Aorta (tissue), 1 donor: ENCODE measurements around the genes HOXA5 and HOXA6.

GRCh38 chr7:26658642-26658999 lies 205.8 kb downstream of the SKAP2 start:
- PRO-cap = no peak

DNA sequence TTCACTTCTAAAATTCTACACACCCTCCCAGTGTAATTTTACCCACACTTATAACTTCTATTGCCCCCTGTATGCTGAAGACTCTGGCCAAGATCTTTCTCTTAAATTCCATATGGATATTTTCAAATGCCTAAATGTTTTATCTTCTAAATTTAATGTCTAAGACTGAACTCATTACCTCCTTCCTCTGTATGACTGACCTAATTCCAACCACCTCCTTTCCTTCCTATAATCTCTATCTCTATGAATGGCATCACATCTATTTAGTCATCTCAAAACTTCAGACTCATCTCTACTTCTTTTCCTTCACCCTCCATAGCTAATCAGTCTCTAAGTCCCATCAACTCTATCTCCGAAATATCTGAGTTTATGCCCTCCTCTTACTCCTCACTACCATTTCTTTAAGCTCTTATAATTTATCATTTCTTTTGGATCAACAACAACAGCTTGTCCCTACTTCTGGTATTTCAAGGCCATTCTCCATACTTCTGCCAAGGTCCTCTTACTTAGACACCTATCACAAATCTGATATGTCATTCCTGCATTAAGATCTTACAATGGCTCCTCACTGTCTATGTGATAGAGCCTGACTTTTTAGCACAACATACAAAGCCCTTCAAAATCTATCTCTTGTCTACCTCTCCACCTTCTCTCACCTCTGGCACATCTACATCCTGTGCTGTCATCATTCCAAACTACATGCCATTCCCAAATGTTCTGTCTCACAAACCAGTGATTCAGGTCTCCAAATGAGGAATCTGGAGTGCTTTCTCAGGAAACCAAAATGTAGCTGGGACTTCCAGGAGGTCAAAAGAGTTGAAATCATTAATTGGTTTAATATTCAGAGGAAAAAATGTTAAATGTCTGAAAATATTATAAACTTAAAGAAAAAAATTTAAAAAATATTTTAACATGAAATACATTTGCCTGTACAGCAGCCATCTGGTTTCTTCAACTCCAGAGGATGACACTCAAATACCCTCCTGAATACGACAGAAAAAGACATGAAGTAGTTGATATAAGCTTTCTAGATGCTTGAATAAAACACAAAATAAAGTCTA lies 87.8 kb downstream of the SKAP2 start:
- PRO-cap = no peak

GRCh38 chr7:27113685-27114490 lies 11.4 kb upstream of the HOXA2 start:
- PRO-cap = bidirectional peak, plus-strand start at chr7:27113951, minus-strand start at chr7:27113842; bidirectional peak, plus-strand start at chr7:27114136, minus-strand start at chr7:27114121

GRCh38 chr7:27138291-27139038 lies 5.0 kb downstream of the HOXA5 start:
- PRO-cap = no peak

- PRO-cap = no peak
These were observed 4.3 kb downstream of the HOXA5 start for GRCh38 chr7:27139039-27139708.

DNA sequence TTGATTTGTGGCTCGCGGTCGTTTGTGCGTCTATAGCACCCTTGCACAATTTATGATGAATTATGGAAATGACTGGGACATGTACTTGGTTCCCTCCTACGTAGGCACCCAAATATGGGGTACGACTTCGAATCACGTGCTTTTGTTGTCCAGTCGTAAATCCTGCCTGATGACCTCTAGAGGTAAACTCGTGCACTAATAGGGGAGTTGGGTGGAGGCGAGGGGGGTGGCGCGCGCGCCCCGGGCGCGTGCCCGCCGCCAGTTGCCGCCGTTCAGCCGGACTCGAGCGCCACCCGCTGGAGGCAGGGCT lies at the start of gene HOXA5:
Gene HOXA5, minus strand, starts transcription at position 54 of the 310 bp plus-strand sequence.
- PRO-cap = unidirectional peak, minus-strand start at position 54 of the sequence

DNA sequence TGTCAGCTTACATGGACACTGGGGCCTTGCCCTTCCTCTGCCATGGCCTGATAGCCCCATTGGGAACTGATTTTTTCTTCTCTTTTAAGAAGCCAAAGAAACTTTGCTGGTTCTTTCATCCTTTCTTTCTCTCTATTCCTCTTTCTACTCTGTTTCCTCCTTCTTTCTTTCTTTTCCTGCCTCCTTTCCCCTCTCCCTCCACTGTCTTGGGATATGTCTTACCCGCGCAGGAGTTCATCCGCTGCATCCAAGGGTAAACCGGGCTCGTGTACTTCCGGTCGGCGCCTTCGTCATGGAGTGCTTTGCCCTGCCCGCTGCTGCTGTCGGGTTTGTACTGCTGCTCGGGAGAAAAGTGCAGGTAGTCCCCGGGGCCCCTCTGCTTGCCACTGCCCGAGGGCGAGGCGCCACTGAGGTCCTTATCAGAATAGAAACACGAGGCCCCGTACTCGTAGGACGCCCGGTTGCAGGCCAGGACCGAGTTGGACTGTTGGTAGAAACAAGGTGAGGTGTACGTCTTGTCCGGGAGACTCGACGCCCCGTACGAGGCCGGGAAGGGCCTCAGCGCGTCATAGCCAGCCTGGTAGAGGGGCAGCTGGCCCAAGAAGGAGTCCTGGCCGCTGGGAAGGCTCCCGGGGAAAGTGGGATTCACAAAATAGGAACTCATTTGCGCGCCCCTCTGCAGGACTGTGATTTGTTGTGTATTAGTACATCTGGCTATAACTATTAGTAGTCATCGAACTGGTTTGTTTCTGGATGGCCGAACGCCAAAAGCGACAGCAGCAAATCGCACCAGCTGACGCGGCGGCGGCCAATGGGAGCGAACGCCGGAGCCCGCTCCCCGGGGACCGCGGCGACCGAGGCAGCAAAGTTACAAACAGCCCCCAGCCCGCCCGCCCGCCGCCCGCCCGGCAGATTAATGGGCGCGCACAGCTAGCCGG lies at the start of gene HOXA6:
Gene HOXA6, minus strand, starts transcription at position 689 of the 938 bp plus-strand sequence.
- PRO-cap = no peak

GRCh38 chr7:27155387-27155810 lies 1.1 kb downstream of the HOXA7 start:
- PRO-cap = no peak

DNA sequence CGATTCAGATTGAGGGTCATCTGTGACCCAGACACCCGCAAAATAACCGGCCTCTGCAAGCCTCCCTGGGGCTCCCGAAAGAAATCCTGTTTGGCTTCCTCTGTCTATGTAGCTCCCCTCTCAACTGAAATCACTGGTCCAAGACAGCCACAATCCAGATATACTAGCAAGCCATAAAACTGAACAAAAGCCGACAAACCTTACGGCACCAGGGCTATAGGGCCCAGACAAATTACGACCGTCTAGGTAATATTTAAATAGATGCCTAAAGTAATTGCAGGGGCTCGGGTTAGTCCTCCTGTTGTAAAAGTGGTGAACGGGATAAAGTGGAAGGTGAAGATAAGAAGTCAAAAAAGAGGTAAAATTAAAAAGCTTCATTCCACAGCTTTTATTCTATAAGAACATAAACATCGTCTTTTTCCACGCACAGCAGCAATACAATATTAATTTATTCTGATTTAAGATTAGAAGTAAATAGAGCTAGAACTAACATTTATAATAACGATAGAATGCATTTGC lies 3.8 kb downstream of the HOXA10 start:
- PRO-cap = no peak

DNA sequence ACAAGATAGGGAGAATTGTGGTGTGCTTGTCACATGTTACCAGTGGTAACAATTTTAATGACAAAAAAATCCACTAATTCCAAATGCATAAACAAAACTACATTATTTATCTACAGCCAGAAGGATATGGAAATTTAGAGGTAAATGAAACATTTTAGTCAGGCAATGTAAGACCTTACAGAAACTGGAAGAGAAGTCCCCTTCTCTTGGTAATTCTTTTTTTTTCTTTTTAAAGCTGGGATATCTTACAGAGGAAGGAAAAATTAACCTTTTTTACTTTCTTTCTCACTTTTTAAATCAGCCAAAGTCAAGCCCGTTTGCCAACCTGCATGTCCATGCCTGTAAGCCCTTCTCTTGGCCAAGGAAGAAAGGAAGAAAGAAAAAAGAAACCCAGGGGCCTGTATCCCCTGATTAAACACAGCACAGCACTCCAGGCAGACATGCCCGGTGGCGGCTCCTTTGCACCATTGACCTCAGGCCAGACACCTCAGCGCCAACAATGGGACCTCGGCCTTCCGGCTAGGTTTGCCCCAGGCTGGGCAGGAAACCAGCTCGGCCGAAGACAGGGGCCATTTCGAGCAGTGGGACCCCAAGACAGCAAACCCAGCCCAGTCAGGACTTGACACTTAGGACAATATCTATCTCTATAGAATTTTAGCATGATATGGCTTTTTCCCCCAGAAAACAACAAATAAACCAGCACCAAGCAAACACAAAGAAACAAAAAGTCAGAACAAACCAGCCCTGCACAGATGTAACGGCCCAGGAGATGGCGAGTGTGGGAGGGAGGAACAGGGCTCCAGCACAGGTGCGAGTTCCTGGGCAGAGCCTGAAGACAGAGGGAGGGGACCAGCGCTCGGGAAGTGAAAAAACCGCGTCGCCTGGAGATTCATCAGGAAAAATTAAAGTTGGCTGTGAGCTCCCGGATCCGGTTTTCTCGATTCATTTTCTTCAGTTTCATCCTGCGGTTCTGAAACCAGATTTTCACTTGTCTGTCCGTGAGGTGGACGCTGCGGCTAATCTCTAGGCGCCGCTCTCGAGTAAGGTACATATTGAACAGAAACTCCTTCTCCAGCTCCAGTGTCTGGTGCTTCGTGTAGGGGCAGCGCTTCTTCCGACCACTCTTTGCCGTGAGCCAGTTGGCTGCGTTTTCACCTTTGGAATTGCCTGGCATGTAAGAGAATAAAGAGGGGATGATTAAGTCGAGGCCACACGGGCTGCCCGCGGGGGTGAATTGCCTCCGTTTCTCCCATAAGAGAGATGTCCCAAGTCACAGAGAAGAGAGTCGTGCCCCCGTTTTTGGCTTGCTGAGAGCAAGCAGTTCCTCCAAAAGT lies 2.6 kb downstream of the HOXA10 start:
- PRO-cap = no peak

GRCh38 chr7:27192636-27193454 lies 7.0 kb downstream of the HOXA13 start:
- PRO-cap = no peak

DNA sequence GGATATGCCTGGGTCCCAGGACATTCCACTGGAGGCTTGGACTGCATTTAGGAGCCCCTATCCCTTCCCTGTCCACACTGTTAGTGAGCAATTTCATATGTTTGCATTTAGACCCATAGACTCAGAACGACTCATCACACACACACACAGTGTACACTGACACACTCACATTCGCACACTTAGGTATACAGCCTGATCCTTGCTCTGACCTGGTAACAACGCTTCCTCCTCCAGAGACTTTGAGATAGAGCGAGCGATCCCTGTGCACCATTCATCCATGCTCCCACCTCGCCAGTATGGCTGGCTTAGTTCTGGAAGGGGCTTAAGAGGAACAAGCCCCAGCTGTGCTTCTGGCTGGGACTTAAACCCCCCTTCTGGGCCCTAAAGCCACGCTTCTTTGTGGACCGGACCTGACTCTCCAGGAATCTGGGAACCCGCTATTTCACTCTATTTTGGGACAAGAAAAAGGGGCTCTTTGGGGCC lies 899 bp upstream of the HOXA13 start:
- PRO-cap = no peak

- PRO-cap = no peak
These were observed 199.8 kb downstream of the HIBADH start for GRCh38 chr7:27462855-27463308.

DNA sequence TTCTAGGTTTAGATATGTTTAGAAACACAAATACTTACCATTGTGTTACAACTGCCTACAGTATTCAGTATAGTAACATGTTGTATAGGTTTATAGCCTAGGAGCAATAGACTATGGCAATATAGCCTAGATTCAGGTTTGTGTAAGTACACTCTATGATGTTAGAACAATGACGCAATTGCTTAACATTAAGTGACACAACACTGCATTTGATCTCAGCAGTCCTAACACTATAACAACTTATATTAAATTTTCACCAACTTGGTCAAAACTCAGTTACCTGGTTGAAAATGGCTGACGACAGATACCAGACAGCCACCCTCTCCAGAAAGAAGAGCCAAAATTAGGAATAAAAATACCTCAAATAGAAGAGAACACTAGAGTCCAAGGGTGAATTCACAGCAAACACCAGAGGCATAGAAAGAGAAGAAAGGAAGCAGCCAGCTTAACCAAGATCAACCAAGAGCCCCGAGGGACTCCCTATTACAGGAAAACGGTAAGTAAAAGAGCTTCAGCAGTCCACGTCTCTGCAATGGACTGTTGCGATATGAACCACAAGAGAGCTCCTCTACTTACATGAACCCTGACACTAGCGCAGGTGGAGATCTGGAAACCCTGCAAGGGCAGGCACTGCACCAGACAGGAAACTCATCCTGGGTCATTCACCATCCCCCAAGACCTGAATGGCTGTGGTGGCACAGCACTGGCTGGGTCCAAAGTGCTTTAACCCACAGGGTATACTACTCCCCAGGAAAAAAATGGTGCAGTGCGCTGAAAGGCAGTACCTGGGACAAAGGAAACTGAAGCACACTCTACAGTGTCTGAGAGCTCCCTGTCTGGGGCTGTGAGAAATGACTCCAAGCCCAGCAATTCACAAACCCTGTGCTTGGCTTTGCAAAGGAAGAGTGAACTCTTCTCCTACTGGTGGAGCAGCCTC lies 45.2 kb downstream of the HIBADH start:
- PRO-cap = no peak

- PRO-cap = no peak
These were observed 5.8 kb downstream of the HIBADH start for GRCh38 chr7:27656926-27657339.

DNA sequence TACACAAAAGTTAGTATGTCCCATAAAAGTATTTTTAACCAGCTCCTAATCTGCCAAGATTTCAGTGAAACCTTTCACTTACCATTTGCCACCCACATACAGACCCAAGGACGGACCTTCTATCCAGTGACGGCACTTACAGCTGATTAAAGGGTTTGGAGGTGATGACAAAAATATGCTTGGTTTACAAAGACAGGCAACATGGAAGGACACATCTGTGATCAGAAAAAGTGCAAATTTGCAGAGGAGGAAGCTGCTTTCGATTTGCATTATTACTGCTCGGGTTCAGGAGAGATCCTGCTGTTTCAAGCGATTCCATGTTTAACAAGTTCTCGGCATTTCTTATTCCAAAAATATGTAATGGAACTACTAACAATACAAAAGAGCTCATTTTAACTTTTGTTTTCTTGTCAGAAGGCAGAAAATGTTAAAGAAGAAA lies 109.0 kb downstream of the JAZF1 start:
- PRO-cap = no peak

DNA sequence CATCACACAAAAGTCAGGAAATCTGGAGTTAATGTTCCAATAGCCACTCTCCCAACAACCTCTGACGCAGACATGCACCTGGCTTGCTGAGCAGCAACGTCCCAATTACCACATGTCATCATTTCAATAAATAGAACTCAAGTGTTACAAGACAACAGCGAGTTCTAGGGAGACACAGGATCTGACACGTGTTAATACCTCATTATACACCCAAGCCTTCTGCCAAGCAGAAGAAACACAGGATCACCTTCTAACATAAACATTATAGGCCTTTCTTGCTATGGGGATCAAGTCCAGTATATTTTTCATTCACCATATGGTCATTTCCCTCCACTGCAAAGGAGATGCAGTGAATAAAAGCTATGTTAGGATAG lies 74.3 kb downstream of the JAZF1 start:
- PRO-cap = no peak

DNA sequence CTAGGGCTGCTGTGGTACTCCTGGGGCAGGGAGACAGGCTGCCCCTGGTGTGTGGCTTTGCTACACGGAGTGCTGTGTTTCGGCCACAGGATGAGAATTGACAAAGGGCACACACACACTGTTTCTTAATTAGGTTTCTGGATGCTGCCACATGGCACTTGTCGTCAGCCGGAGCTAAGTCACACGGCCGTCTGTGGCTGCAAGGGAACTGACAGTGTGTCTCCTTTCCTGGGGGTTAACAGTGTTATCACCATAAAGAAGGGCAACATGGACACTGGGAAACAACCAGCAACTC lies 55.7 kb upstream of the CREB5 start:
- PRO-cap = no peak

- PRO-cap = unidirectional peak, plus-strand start at chr7:28409894; unidirectional peak, minus-strand start at chr7:28410272
These were observed 2.3 kb upstream of the CREB5 start for GRCh38 chr7:28409607-28410809.

DNA sequence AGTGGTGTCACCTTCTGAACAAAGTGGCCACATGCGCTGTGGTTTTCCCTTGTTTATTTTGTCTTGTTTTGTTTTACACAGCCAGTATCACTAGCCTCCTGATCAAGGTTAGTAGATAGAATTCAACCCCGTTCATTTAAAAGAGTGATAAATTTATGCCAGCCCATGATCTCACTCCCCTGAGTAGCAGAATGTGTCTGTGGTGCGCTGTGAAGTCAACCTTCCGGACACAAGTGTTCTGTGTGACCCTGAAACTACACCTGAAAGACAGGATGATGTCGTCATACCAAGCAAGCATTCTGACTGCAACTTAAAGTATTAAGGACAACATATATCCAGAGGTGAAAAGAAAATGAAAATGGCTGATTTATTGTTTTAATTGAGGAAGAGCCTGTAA lies 209.2 kb downstream of the CREB5 start:
- PRO-cap = no peak